ENCODE data around the gene LMNB1.

GRCh38 chr5:123511810-123512049 is 247 bp upstream of the CSNK1G3 start:
- PRO-cap: bidirectional peak, plus-strand start at chr5:123512295, minus-strand start at chr5:123511896

DNA sequence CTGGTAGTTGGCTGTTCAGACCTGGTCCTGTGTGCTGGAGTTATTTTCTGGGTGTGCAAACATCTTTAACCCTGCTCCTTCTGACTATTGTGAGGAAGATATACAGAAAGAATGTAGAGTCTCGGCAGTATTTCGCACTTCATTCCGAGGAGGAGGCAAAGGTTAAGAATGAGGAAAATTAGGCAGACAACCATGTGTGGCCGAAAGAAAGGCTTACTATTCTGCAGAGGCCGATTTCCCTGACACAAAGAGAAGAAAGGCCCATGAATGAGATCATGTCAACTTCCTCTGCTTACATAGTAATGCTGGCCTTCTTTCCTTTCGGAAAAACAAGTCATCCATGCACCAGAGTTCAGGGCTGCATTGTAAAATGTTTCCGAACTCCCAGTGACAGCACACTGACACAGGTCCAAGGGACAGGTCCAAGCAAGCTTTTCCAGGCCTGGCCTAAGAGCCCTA is 141.0 kb downstream of the ZNF608 start:
- PRO-cap: no peak

DNA sequence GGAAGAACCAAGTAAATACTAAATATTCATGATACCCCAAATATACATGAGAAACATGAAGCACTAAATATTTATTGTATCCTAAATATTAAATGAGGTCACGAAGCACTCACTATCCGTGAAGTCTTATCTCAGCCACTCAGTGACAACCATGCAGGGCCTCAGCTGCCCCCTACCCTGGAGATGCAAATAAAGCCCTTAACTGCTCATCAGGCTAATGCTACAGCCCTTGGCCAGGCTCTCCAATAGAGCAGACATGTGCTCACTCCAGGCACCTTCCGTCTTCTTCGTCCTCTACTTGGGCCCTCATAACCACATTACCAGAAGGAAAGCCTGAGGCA is 121.2 kb downstream of the ZNF608 start:
- PRO-cap: no peak

DNA sequence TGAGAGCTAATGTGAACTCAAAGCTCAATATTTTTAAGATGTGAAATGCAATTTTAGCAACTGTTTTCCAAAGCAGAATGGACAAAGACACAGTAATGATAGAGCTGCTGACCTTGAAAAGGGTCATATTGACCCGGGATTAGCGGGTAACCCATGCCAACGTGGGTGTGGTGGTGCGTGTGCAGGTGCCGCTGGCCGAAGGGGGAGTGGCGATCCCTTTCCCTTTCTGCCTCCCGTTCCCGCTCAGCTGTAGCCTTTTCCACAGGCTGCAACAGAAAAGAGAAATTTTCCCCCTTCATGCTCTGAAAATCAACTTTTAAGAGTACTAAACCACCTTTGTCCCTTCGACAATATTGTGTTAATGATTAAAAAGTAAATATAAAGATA is 105.3 kb downstream of the ZNF608 start:
- PRO-cap: no peak

GRCh38 chr5:124743531-124743933 is 2.9 kb downstream of the ZNF608 start:
- PRO-cap: no peak

DNA sequence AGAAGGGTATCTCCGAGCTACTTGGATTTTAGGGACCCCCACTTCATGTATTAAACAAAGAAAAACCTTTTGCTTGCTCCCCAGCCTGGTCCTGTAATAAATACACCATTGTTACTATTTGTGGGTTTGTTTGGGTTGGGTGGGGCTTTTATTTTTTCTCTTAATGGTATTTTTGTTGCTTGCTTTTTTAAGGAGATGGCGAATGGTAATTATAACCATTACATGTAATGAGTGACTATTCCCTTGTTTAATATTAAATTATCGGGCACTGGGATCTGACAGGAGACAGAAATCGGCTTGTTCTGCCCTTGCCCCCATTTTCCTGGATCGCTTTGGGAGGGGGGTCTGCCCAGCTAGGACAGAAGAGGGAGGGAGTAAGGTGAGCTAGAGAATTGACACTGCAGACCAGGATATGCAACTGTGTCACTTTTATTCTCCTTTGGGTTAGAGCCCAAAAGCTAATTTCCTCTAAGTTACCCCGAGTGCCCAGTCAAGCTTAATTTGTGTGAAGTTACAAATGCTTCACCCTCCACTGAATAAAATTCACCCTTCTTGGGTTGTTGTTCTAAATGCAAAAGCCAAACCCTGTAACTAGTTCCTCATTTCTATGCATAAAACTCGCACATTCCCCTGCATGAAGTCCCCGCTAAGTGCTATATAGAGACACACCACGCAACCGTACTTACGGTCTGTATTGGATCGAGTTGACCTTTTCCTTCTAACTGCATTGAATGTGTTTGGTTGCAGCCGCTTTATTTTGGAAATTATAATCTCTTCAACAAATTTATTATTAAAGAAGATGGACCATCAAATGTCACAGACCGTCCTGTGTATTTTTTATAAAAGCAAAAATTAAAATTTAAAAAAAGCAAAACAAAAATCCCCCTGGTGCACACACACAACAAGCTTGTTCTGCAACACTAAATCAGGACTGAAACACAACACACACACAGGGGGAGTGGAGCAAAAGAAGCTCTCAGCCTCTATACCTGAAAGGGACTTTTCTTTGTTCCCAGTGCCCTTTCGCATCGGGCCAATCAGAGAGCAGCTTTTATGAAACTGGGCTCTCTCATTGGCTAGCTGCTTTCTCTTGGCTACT is 1.8 kb upstream of the ZNF608 start:
- PRO-cap: no peak

GRCh38 chr5:125026999-125027337 is 280.5 kb upstream of the ZNF608 start:
- PRO-cap: no peak

- PRO-cap: no peak
These were observed 626.6 kb upstream of the ZNF608 start for GRCh38 chr5:125373072-125373468.

- PRO-cap: no peak
These were observed 57.8 kb upstream of the GRAMD2B start for GRCh38 chr5:126365494-126365783.

DNA sequence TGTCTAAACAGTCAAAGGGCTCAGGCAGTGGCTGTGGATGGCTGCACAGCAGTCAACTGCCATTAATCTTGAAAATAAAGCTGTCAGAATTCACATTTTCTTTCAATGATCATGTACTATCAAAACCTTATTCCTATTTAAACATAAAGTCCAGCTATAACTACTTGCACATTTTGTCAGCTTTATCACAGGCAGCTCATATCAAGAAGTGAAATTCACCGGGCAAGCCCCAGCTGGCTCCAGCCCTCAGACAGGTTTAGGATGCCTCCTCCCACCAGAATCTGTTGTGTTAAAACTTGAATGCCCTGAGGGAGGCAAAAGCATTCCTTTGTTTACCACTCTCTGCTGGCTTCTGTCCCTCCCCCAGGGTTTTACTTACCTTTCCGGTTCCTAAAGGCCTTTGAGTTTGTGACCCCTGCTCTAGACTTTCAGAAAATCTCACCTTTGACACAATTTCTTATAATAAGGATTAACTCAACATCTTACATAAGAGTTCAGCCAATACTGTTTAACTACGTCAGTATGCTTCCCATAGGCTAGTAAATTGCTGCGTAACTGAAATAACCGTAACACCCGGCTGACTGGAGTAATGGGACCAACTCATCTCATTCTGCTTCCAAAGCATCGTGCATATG is 54.8 kb upstream of the GRAMD2B start:
- PRO-cap: no peak

DNA sequence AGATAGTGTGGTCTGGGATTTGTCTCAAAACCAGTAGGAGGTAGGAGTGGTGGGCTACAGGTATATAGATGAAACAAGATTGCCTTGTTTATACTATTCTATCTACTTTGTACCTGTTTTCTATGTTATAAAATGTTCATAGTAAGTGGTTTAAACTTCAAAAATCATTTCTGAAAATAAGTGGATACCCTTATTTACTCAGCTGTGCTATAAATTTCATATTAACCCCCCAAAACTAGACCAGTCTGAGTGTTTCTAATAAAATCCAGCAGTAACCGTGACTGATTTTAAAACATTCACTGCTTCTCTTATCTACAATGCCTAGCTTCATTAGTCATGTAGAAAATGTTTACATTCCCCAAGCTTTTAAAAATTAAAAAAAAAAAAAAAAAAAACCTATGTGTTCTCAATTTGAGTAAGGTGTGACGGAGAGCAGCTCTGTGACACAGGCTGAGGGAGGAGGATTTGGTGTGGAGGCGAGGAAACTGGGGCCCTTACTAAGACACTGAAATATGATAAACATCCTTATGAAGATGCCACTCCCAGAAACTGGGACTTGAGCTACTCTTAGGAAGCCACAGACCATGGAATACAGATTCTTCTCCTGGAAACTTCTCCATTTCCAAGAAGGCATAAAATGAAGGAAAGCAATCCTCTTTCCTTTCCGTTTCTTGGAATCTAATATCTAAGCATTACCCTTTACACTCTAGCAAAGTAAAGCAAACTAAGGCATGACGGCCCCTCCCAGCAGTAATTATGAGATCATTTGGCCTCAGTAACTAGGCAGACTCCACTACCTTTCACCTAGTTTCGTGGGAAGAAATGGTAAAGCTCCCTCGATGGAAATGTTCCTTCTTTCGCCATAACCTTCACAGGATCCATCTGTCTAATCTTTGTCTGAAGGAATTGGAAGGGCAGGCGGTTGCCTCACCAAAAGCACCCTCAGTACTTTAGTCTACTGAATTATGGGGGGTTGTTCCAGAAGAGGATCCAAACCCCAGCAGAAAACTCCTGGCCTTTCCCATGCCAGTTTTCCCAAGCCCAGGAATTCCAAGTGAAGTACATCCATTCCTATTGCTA is 23.4 kb downstream of the GRAMD2B start:
- PRO-cap: no peak

- PRO-cap: no peak
These were observed 67.0 kb downstream of the GRAMD2B start for GRCh38 chr5:126490132-126490656.

- PRO-cap: no peak
These were observed 76.7 kb downstream of the GRAMD2B start for GRCh38 chr5:126499926-126500362.

DNA sequence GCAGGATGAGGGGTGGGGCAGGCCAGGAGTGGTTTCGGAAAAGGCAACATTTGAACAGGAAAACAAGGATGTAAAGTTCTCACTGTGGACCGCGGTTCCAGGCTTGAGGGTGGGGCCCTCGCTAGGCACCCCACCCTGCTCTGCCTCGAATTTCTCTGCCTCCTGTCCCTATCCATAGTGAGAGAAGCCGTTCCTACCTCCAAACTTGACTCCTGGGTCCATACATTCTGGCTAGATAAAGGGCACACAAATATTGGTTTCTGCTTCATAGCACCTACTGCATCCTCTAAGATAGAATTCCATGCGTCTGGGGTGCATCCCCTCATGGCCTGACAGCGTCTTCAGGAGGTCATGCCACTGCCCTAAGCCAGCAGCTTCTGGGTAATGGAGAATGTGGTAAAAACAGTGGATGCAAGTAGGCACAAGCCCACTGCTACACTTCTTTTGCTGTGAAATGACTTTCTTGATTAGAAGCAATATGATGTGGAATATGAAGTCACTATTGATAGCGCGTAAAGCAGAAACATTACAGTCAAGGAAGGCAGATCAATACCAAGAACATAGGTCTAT is 79.0 kb downstream of the GRAMD2B start:
- PRO-cap: no peak

- PRO-cap: no peak
These were observed 3.5 kb downstream of the ALDH7A1 start for GRCh38 chr5:126591265-126592134.

- PRO-cap: bidirectional peak, plus-strand start at chr5:126777160, minus-strand start at chr5:126776874; unidirectional peak, plus-strand start at chr5:126777819
These were observed at the start of gene LMNB1 for GRCh38 chr5:126777088-126777981. TSS of gene LMNB1 (plus strand) at chr5:126777136.

- PRO-cap: no peak
These were observed 119.0 kb downstream of the MARCHF3 start for GRCh38 chr5:126911369-126911709.

DNA sequence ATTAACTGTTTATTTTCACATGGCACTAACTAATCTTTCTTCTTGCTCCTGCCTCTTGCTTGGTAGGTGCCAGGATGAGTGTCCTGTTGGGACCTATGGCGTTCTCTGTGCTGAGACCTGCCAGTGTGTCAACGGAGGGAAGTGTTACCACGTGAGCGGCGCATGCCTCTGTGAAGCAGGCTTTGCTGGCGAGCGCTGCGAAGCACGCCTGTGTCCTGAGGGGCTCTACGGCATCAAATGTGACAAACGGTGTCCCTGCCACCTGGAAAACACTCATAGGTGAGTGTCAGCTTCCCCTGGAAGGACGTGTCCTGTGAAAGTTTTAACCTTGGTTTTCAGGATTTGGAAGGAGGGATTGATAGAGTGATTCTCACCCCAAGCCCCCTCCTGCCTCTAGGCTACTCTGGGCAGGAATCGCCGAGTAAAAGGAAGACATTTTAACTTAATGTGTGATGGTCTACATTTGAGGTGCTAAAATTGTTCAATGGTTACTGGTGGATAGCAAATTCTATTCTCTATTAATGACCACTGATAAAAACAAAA is 107.0 kb upstream of the PRRC1 start:
- PRO-cap: no peak

DNA sequence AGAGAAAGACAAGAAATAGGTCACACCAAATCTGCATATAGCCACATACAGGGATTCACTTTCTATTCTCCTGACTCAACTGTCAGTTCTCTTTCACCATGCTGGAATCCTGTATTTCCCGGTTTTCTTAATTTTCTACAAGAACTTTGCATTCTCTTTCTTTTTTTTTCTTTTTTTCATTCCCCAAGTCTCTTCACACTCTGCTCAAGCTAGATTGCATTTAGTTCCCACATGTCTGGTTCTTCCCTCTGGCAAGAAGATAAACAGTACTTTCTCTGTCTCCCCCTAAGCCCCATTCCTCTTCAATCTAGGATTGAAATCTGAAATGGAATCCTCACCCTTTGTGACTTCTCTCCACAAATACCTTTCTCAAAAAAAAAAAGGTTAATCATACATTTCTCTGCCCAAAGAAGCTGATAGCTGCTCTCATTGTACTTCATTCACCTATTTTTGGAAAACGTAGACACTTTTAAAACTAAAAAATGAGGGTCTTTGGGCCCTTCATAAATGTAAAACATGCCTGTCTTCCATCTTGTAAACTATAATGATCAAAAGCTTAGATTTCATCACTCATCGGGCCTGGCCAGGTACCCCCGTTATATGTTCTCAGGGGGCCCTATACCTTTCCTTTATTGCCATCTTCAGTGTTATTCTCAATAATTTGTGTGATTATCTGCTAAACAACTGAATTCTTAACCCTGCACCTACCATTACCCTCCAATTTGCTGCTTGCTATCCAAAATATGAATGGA is 64.0 kb upstream of the SLC12A2 start:
- PRO-cap: no peak

- PRO-cap: no peak
These were observed 2.2 kb upstream of the SLC12A2 start for GRCh38 chr5:128081162-128081871.

All from aorta (tissue), 1 donor.